Skeletal muscle satellite cell (primary cell): ENCODE measurements around a stretch of chr13.

GRCh38 chr13:39956088-39956462 is 300.6 kb downstream of the COG6 start:
- CAGE, long polyA plus RNA = no peak

GRCh38 chr13:40187103-40187941 is 479.1 kb downstream of the FOXO1 start:
- CAGE, long polyA plus RNA = no peak

- CAGE, long polyA plus RNA = no peak
These were observed 322.2 kb downstream of the FOXO1 start for GRCh38 chr13:40344012-40344850.

GRCh38 chr13:40353089-40353562 is 313.3 kb downstream of the FOXO1 start:
- CAGE, long polyA plus RNA = no peak

DNA sequence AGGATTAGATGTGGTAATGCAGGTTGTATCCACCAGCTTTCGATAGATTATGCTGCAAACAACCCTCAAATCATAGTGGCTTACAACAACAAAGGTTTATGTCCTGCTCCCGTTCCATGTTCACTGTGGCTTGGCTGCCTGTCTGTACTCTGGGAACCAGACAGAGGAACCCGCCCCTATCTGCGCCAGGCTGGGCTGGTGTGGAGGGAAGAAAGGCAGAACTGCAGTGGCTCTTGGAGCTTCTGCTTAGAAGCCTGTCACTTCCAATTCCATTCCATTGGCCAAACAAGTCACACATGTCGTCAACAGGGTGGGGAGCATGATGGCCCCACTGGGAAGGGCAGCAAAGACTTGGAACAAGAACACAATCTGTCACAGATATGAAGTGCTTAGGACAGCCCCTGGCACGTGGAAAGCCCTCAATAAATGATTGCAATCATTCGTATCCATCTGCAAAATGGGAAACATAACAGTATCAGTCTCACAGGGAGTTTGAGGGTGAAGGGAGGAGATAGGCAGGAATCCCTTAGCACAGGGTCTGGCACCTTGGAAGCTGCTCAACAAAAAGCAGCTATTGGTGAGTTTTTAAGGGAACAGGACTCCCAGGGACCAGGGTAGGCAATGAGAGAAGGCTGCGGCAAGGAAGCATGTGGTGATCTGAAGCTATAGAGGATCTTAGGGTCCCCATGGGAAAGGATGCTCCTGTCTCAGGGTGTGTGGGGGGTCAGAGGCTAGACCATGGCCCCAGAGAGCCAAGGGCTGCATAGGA is 290.6 kb downstream of the FOXO1 start:
- CAGE, long polyA plus RNA = no peak

- CAGE, long polyA plus RNA = no peak
These were observed 188.4 kb downstream of the FOXO1 start for GRCh38 chr13:40477667-40478869.

GRCh38 chr13:40536636-40537273 is 129.7 kb downstream of the FOXO1 start:
- CAGE, long polyA plus RNA = no peak

GRCh38 chr13:40612963-40614128 is 53.1 kb downstream of the FOXO1 start:
- CAGE, long polyA plus RNA = no peak

DNA sequence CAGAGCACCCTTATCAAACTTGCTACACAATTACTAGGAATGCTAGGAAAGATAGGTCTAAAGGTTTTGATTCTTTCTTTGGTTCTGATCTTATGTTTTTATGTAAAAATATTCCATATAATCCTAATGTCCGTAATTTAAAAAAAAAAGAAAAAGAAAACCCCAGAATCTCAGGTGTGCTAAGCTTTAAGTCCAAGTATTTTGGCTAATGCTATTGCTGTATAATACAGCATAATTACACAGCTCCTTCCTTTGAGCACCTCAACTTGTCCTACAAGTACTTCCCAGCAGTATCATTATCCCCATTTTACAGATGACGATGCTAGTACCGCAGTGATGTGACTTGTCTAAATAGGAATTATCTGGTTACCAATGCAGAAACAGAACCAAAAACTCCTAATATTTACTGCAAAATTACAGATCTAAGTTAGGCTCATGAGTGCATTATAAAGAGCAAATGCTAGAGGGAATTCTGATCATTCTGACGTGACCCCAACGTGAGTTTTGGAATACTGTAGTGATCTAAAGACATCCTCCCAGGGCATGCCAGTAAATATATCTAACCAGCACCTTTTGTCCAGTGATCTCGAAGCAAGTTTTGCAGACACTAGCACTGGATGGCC is 22.7 kb downstream of the FOXO1 start:
- CAGE, long polyA plus RNA = no peak

GRCh38 chr13:40665442-40666167 is 836 bp downstream of the FOXO1 start:
- CAGE, long polyA plus RNA = no peak

GRCh38 chr13:40792443-40793135 is 3.2 kb downstream of the SLC25A15 start:
- CAGE, long polyA plus RNA = no peak

DNA sequence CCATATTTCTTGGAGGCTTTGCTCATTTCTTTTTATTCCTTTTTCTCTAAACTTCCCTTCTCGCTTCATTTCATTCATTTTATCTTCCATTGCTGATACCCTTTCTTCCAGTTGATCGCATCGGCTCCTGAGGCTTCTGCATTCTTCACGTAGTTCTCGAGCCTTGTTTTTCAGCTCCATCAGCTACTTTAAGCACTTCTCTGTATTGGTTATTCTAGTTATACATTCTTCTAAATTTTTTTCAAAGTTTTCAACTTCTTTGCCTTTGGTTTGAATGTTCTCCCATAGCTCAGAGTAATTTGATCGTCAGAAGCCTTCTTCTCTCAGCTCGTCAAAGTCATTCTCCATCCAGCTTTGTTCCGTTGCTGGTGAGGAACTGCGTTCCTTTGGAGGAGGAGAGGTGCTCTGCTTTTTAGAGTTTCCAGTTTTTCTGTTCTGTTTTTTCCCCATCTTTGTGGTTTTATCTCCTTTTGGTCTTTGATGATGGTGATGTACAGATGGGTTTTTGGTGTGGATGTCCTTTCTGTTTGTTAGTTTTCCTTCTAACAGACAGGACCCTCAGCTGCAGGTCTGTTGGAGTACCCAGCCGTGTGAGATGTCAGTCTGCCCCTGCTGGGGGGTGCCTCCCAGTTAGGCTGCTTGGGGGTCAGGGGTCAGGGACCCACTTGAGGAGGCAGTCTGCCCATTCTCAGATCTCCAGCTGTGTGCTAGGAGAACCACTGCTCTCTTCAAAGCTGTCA is 80.0 kb downstream of the SLC25A15 start:
- CAGE, long polyA plus RNA = no peak

GRCh38 chr13:40944224-40944993 is 74.7 kb downstream of the ELF1 start:
- CAGE, long polyA plus RNA = no peak

DNA sequence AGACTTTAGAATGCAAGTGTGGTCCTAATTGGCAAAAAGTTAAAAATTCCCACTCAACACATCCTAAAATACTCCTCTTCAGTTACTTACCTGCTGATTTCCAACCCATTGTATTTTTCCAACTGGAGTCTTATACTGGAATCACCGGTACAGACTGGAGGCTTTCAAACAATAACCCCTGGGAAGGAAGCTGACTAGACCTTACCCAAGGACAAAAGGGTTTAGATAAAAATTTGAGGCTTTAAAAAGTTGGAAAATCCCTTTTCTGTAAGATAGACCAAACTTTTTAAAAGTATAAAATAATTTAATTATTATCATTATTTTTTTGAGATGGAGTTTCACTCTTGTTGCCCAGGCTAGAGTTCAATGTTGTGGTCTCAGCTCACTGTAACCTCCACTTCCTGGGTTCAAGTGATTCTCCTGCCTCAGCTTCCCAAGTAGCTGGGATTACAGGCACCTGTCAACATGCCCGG is 70.4 kb downstream of the ELF1 start:
- CAGE, long polyA plus RNA = no peak

GRCh38 chr13:40992855-40993919 is 25.9 kb downstream of the ELF1 start:
- CAGE, long polyA plus RNA = no peak

- CAGE, long polyA plus RNA = no peak
These were observed 7.8 kb upstream of the WBP4 start for GRCh38 chr13:41053332-41054067.

GRCh38 chr13:41306401-41306778 is 4.7 kb upstream of the NAA16 start:
- CAGE, long polyA plus RNA = no peak

- CAGE, long polyA plus RNA = no peak
These were observed 5.3 kb downstream of the RGCC start for GRCh38 chr13:41462449-41463221.

DNA sequence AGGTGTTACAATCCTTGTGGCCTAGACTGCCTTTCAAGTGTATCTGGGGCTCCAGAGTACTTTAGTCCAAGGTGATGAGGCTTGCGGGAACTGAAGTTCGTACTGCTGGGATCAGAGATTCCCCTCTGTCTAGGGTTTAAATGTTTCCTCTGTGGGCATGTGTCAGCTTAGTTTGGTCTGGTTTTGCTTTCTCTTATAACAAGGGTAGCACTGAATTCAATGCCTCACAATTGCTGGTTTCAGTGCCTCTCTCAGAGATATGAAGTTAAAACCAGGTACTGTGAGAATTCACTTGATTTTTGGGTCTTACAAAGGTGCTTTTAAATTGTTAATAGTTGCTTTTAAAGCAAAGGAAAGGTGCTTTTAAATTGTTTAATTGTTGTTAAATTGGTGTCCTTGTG is 30.8 kb downstream of the RGCC start:
- CAGE, long polyA plus RNA = no peak

DNA sequence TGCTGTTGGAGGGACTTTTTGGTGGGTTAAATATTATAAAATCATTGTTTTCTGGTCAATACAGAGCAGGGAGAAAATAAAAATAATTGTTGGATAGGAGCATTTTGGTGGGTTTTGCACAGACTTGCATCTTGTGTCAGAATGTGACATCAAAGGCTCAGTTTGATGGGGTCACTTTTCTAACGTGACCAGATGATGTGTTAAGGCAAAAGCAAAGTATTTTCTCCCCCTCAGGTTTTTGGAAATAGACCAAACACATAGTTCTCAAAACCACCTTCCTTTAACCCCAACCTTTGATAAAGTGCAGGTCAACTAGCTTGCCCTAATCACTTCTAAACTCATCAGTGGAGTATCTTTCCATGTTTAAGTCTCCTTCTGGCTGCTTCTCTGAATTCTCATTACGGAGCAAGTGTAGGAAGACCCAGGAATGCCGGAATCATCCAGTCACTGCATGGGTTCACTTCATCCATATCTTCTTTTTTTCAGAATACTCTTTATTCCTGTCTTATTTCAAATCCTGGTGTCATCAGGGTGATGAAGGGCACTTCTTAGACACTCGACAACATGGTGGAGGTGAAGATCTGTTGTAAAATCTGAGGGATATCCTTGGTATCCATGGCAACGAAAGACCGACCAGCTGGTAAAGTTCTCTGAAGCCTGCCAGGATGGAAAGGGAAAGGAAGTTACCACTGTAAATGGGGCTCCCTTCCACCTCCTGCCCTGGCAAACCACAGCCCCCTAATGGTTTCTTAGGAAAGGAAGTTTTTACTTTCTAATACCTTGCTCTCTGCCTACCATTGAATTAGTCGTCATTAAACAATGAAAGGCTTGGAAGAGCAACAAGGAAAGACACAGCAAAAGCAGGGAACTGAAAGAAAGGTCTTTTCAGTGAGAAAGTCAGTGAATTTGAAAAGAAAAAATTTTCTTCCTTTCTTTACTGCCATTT is 110.6 kb downstream of the RGCC start:
- CAGE, long polyA plus RNA = no peak